HTERT-HM (cell line): ENCODE measurements around the gene TRIO.

DNA sequence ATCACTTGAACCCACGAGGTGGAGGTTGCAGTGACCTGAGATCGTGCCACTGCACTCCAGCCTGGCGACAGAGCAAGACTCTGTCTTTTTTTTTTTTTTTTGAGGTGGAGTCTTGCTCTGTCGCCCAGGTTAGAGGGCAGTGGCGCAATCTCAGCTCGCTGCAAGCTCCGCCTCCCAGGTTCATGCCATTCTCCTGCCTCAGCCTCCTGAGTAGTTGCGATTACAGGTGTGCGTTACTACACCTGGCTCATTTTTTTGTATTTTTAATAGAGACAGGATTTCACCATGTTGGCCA lies 42.7 kb downstream of the ANKRD33B start:
- RRBS = no CpG with 5 or more reads among the region's 9 CpGs

DNA sequence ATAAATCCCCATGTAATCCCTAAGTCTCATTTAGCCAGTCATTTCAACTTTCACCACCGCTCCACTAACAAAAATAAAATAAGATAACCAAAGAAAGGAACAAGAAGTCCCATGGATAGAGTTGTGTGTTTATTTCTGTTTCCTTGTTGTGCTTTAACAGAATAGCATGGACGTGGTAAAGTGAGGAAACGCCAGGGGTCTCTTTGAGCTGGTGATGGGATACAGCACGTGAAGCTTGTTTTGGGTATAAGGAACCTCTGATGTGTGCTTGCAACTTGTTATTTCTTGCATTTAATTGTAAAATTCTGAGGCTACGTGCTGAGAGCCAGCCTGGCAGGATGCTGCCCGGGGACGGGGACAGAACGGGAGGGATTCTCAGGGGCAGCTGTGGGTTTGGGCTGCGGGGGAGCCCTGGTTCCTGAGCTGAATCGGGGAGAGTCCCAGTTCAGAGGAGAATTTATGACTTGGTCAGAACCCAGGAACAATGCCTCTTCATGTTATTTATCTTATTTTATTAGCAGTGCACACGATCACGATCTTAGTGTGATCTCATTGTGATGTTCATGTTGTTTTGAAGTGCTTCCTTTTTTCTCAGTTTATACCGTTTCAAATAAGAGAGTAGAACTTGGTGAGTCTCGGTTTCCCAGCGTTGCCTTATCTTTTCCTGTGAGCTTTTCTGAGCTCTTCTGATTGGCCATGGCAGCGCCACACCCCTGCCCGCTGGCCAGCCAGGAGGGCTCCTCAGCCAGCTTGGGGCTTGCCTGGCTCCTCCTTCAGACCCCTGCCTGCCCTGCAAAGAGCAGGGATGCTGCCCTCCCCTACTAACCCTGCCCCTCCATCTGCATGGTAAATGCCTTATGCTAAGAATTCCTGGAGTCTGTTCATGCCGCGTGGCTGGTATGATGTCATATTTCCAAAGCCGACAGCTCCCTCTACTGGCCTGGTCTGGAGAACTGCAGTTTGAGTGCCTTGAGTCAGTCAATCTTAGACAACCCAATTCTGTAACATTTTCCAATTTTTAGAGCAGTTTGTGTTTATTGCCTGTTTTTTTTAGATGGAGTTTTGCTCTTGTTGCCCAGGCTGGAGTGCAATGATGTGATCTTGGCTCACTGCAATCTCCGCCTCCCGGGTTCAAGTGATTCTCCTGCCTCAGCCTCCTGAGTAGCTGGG lies 63.7 kb downstream of the ANKRD33B start:
- RRBS = no CpG with 5 or more reads among the region's 22 CpGs

GRCh38 chr5:10699117-10699836 lies 61.8 kb downstream of the DAP start:
- RRBS = no CpG with 5 or more reads among the region's 6 CpGs

- RRBS = no CpG with 5 or more reads among the region's 9 CpGs
These were observed 26.9 kb downstream of the DAP start for GRCh38 chr5:10734080-10734545.

- RRBS = no CpG with 5 or more reads among the region's 9 CpGs
These were observed 14.4 kb downstream of the DAP start for GRCh38 chr5:10746585-10747093.

GRCh38 chr5:10757040-10757520 lies 4.0 kb downstream of the DAP start:
- RRBS = no CpG with 5 or more reads among the region's 10 CpGs

DNA sequence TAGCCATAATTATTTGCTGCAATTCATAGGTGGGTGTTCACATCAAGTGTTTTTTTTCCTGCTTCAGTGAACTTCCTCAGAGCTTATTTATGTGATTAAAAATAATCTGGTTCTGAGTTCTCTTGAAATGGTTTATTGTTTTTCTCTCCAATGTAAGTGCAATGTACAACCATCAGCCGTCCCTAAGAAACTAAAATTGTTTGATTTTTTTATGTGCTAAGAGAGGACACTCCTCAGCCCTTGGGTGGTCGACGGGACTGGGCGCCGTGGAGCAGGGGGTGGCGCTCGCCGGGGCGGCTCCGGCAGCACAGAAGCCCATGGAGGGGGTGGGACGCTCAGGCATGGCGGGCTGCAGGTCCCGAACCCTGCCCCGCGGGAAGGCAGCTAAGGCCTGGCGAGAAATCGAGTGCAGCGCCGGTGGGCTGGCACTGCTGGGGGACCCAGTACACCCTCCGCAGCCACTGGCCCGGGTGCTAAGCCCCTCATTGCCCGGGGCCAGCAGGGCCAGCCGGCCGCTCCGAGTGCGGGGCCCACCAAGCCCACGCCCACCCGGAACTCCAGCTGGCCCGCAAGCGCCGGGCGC lies 669.6 kb upstream of the CTNND2 start:
- RRBS = no CpG with 5 or more reads among the region's 32 CpGs

- RRBS = no CpG with 5 or more reads among the region's 14 CpGs
These were observed 763.4 kb upstream of the CTNND2 start for GRCh38 chr5:12667651-12668110.

DNA sequence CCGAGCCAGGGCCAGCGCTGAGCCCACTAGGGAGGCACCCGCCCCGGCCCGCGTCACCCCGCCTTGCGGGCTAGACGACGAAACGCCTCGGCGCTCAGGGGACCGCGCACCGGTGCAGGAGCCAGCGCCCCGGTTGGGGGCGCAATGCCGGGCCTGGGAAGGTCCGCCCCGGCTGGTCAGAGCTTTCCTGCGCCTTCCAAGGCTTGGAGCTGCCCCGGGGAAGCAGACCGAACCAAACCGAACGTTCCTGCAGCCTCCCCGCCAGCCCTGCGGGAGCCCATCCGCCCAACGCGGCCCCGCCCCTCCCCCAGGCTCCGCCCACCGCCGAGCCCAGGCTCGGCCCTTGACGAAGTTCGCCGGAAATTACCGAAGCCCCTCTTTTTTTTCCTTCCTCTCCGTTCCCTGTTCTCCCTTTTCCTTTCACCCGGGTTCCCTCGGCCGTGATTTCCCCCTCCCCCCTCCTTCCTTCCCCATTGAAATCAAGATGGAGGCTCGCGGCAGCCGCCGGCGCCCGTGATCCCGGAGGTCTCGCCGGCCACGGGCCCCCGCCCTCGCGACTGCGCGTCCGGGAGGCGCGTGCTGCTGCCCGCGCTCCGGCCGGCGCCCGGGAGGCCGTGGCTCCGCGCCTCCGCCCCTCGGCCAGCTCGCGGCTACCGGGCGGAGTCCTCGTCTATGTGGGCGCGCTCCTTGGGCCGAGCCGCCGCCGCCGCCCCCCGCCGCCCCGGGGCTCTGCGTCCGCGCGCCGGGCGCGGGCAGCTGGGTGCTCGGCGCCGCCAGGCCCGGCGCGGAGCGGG lies at the start of gene TRIO:
Gene TRIO (plus strand): TSS at position 473 of the 794 bp plus-strand sequence.
- RRBS = 2% methylated on average over 57 of the region's 103 CpGs

- RRBS = no CpG with 5 or more reads among the region's 8 CpGs
These were observed 8.1 kb downstream of the TRIO start for GRCh38 chr5:14151050-14151872.

DNA sequence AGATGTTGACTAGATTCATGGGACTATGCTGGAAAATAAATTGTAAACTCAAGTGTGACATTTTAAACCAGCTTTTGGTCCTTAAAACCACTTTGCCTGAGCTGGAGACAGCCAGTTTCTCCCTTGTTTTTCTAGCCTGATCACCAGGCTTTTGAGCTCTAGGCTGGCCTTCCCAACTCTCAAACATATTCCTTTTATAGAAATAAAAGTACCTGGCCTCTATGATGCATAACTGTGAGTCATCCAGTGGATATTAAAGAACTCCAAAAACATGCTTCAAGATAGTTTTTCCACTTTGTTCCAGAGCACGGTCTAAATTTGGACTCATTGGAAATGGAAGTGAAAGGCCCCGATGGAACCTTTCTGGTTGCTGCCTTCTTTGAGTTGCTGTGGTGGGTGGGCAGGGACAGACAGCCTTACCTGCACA lies 43.0 kb downstream of the TRIO start:
- RRBS = no CpG with 5 or more reads among the region's 2 CpGs

- RRBS = no CpG with 5 or more reads among the region's 12 CpGs
These were observed 143.5 kb downstream of the TRIO start for GRCh38 chr5:14286606-14287105.

DNA sequence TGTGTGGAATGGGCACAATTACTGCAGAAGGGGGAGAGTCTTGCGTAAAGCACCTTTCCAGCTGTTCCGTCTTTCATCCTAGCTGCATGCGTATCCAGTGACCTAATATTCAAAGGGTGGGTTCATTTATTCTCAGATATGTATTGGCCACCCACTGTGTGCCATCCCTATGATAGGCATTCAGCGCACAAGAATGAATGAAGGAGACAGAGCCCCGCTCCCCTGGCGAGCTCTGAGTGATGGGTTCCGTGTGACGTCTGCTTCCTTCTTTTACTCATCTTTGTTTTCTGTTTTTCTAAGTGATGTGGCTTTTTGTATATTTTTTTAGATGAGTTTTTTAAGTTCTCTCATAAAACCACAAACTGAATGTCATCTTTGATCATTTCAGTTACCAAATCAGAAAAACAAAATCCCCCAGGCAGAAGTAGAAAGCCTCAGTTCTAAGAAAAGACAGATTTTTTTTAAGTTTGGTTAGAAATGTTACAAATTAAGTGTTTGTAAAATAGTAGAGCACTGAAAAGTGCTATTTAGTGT lies 168.2 kb upstream of the OTULINL start:
- RRBS = no CpG with 5 or more reads among the region's 8 CpGs

DNA sequence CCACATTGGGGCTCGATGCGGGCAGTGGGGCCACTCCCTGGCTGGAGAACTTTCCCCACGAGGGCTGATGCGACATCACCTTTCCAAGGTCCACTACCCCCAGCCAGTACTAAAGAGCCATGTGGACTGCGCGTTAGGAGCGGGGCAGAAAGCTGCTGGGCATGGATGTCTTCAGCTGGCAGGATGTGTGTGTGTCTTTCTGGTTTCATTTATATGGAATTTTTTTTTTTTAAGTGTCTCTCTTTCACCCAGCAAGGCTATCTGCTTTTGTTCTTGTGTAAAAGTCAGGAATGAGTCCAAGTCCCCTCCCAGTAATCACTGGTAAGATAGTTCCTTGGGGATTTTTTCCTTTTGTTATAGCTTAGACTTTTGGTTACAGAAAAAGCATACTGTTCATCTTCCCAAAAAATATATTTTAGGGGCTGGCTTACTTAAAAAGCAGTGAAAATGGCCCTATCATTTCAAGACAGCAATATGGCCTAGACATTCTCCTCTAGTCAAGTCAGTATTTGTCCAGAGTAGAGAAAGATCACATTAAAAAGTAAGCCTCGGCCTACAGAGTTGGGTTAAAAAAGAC lies 133.0 kb upstream of the OTULINL start:
- RRBS = no CpG with 5 or more reads among the region's 8 CpGs

DNA sequence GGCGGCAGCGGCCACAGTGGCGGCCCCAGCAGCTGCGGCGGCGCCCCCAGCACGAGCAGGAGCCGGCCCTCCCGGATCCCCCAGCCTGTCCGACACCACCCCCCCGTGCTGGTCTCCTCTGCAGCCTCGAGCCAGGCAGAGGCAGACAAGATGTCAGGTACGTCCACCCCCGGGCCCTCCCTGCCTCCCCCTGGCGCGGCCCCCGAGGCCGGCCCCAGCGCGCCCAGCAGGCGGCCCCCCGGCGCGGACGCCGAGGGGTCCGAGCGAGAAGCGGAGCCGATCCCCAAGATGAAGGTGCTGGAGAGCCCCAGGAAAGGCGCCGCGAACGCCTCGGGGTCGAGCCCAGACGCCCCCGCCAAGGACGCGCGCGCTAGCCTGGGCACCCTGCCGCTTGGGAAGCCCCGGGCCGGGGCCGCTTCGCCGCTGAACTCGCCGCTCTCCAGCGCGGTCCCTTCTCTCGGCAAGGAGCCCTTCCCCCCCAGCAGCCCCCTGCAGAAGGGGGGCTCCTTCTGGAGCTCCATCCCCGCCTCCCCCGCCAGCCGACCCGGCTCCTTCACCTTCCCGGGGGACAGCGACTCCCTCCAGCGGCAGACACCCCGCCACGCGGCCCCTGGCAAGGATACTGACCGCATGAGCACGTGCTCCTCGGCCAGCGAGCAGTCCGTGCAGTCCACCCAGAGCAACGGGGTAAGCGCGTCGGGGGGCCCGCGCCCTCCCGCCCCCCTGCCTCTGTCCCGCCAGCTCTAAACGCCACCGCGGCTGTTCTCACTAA lies 93.8 kb upstream of the OTULINL start:
- RRBS = 73% methylated on average over 8 of the region's 79 CpGs

- RRBS = no CpG with 5 or more reads among the region's 8 CpGs
These were observed 5.5 kb downstream of the OTULINL start for GRCh38 chr5:14586987-14587680.

- RRBS = 92% methylated on average over 2 of the region's 7 CpGs
These were observed 3.8 kb downstream of the OTULIN start for GRCh38 chr5:14668235-14668857.

GRCh38 chr5:14706496-14707058 lies 42.1 kb downstream of the OTULIN start:
- RRBS = no CpG with 5 or more reads among the region's 7 CpGs

DNA sequence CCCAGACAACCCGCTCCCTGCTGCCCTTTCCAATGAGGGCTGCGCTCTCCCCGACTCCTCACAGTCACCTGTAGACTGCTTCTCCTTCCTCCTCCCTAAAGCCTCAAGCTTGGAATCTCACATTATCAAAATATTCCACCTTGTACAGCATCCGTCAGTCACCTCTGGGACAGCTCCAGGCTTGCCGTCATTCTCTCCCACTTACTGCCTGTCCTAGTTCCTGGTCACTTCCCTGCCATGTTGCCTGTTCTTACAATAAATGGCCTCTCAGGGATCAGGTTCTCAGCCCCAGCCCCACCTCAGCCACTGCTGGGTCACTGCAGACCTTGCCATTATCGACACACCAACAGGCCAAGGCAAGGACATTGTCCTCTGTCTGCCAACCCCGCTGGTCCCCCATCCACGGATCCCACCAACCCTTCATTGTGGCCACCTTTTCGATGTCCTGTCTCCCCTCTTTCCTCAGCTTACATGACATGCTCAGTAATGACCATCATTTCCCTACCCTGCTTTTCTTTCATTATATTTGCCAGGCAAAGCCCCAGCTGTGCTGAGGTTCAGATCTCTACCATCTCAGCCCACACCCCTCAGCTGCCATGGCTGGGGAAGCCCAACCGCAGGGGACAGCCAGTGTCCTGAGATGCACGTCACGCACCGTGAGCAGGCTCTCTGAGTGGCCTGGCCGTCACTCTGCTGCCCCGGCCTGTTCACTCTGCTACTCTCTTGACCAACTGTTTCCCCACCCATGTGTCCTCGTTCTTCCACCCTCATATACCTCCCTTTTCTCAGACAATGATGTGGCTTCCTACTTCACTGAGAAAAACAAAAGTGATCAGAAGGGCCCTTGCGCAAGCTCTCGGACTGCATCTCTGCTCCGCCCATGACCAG lies 47.3 kb downstream of the OTULIN start:
- RRBS = no CpG with 5 or more reads among the region's 19 CpGs

DNA sequence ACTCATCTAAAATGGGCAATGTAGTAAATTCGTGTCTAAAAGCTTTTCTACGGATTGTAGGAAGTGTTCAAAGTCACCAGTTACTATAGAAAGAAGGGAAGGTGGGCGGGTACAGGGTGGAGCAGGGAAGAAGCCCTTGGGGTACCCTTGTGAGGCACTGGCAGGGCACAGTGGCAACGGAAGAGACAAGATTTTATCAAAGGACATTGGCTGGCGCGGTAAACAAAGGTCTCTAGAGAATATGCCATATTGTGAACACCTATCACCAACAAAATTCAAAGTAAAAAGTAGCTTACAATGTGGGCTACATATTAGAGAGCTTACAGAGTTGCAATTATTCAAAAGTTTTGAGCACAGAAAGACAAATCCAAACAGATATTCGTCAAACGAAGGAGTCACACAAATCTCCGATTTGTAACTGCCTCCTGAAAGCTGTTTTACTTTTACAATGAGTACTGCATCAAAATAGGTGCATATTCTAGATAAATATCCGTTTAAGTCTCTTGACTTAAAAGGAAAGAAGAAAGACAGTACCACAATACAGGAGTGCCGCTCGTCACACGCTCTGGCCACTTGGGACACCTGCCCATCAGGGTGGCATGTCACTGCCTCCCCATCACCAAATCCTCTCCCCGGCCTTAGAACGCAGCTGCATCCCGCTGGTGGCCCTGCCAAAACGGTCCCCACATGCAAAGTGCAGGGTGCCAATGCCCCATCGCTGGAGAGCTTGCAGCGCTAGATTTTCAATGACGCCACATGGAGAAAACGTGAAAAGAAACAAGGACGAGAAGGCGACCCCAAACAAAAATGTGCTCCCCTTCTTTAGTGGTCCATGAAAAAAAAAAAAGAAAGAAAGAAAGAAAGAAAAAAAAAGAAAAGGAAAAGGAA lies 1.4 kb downstream of the ANKH start:
- RRBS = no CpG with 5 or more reads among the region's 23 CpGs